Sciatic nerve (tissue), 1 donor: Measurements from ENCODE around the gene LIAS.

DNA sequence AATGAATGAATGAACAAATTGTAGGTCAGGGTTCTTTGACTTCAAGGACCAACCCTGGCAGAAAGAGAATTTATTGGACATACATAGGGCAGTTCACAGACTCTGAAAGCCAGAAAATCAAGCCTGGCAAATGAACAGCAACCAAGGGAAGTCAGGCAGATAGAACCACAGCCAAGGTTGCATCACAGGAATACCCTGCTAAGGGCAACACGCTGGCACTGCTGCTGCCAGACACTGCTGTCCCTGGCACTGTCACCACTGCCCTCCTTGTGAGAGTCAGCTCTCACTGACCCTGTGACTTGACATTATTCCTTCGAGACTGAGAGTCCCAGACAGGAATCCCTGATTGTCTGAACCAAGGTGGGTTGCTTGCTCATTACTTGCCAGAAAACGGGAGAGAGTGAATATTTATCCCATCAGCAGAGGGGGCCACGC is 23.3 kb upstream of the PTTG2 start:
- PRO-cap, result no peak

GRCh38 chr4:38176842-38177557 is 216.8 kb downstream of the PTTG2 start:
- PRO-cap, result bidirectional peak, plus-strand start at chr4:38177324, minus-strand start at chr4:38177042

DNA sequence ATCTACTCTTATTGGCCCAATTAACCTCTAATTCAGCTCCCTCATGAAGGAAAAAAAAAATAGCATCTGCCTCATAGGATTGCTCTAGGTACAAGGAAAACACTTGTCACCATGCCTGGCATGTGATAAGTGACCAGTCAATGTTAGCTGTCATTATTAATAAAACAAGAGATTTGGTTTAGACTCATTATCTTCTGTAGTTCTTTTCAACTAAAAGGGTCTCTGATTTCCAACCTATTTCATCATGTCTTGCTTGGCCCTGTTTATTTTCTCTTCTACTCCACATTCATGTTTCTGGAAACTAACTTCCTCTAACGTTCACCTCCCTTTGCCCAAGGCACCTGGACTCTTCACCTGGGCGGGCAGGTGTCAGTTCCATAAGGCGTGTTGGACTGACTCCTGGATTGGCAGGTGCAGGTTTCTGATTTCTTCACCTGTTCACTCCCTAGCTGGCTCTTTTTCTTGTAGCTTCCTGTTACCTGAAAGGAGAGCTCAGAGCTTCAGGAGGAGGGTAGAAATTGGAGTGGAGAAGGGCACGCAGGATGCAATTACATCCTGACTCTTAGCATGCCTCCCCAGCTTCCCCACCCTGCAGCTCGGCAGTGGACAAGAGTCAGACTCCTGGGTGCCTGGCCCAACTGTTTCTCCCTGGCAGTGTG is 350.9 kb upstream of the KLF3 start:
- PRO-cap, result no peak

GRCh38 chr4:38325055-38325593 is 338.9 kb upstream of the KLF3 start:
- PRO-cap, result no peak

GRCh38 chr4:38424505-38425118 is 239.4 kb upstream of the KLF3 start:
- PRO-cap, result no peak

DNA sequence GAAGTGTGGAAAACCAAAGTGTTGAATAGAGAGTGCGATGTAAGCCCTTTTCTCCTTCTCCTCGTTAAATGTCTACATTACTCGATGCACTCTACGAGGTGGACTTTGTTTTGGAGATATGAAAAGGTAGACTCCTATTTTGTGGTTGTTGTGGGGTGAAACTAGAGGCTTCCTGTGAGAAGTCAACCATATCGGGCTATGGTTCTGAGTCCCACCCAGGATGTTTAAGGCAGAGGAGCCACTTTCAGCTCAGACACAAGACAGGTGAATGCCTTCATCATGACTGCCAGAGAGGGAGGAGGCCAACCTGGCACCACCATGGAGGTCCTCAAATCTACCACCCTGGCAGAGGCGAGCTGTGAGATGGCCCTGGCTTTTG is 154.5 kb upstream of the KLF3 start:
- PRO-cap, result no peak

- PRO-cap, result no peak
These were observed 58.1 kb upstream of the KLF3 start for GRCh38 chr4:38605795-38606449.

- PRO-cap, result no peak
These were observed 38.5 kb upstream of the KLF3 start for GRCh38 chr4:38625474-38625937.

GRCh38 chr4:38627550-38628130 is 36.4 kb upstream of the KLF3 start:
- PRO-cap, result no peak

GRCh38 chr4:38670780-38671626 is 7.0 kb downstream of the KLF3 start:
- PRO-cap, result unidirectional peak, minus-strand start at chr4:38671194

GRCh38 chr4:38672824-38673553 is 9.0 kb downstream of the KLF3 start:
- PRO-cap, result bidirectional peak, plus-strand start at chr4:38673351, minus-strand start at chr4:38673234

- PRO-cap, result no peak
These were observed 33.5 kb downstream of the KLF3 start for GRCh38 chr4:38697080-38698328.

- PRO-cap, result no peak
These were observed 2.3 kb downstream of the TLR1 start for GRCh38 chr4:38802260-38802646.

GRCh38 chr4:39125013-39125637 is 57.2 kb upstream of the WDR19 start:
- PRO-cap, result no peak

DNA sequence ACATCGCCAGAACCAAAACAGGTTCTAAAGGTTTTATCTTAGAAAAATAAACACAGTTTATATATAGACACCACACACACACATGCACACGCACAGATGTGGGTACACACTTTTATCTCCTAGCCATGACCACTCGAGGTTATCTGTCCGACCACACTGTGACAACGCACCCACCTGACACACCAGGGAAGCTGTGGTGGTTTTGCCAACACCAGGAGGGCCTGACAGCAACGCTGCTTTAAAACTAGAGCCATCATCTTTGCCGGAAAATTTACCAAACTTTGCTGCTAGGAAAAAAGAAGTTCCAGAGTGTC is 59.8 kb downstream of the RFC1 start:
- PRO-cap, result no peak

DNA sequence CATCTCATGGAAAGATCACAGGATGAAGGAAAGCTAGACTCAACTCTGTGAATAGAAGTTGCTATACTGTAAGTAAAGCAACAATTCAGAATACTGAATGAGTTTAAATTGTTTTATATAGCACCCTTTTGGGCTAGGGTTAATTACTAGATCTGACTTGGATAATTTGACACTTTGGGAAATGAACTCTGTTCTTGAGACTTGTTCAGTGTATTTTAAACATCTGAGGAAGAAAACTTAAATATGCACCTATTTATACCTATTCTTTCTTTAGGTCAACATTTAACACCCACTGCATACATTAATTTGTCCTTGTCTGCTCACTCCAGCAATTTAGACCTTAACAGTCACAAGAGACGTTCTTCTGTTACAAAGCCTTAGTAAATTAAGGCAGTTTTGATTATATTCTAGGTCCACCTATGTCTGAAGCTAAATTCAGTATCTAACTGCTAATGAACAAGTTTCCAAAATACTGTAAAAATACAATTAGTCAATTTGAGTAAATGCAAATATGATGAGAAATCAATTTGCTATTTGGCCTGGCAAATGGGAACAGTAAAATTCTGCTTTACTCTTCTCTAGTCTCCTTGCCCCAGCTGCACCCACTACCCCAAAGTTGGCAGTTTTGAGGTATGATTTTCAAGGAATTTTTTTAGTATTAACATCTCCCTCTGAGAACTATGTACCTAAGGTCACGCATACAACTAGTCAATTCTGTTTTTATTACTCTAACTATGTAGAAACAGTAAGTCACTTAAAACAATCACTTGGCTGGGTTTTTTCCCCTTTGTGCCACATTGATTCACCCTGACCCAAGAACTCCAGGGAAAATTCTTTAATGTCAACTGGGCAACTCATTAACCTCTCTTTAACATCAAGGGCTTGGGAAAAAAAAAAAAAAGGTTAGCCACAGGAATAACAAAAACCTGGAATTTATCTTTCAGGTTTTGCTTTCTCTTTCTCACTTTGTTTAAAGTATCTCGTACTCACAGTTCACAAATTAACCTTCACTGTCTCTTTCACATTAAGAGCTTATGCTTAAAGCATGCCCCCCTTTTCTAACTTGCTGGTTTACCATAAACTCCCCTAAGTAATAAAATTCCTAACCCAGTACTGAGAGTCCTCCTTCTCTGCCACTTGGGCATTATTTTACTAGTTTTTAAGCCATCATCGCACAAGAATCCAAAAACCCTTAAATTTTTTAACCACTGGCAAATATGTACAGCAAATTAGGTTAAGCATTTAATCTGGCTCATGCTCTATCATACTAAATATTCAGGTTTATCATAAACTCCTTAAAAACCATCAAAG is 8.3 kb downstream of the RPL9 start:
- PRO-cap, result no peak

DNA sequence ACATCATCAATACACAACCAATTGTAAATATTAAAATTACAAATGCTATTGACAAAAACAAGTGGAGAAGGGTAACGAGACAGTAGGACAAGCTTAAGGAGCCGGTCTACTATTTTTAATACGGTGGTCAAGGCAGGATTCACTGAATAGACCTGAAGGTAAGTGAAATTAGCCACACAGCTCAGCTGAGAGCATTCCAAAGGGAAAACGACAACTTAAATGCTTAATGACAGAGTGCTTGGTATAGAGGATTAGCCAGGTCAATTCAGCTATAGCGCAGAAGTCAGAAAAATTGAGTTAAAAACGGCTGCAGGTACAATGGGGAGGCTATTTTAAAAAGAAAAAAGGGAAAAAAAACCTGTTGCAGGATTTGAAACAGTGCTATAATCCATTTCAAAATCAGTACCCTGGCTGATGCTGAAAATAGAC is 6.3 kb downstream of the RPL9 start:
- PRO-cap, result no peak

DNA sequence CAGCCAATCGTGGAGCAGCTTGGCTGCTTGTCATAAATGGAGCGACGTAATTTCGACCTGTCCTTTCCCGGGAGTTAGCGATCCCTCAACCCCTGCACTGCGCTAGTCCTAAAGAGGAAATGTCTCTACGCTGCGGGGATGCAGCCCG is at the start of gene LIAS:
Gene LIAS (plus strand): TSS at position 58 of the 148 bp plus-strand sequence.
- PRO-cap, result bidirectional peak, plus-strand start at position 60 of the sequence, minus-strand start outside the sequence

DNA sequence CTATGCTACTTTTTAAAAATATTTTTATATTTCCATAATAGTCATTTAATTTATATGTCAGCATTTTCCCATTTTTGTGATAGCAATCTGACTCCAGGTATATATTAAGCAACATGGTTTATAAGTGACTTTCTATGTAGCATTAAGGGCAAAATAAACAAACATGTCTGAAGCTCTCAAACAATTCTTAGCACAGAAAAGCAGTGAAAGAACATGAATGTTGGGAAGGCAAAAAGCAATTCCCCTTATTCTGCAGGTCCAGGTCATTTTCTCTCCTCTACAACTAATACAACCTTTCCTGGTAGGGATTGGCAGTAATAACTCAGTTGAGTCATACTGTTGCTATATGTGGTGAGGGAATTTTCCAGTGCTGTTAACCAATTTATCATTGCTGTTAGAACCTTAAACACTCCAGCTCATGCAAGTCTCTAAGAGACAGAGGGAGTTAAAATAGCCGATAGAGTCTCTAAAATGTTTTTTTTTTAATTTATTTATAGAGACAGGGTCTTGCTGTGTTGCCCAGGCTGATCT is 24.0 kb downstream of the SMIM14 start:
- PRO-cap, result no peak

GRCh38 chr4:39637881-39637997 is 926 bp downstream of the SMIM14 start:
- PRO-cap, result no peak